ENCODE measurements around a stretch of chr6.

DNA sequence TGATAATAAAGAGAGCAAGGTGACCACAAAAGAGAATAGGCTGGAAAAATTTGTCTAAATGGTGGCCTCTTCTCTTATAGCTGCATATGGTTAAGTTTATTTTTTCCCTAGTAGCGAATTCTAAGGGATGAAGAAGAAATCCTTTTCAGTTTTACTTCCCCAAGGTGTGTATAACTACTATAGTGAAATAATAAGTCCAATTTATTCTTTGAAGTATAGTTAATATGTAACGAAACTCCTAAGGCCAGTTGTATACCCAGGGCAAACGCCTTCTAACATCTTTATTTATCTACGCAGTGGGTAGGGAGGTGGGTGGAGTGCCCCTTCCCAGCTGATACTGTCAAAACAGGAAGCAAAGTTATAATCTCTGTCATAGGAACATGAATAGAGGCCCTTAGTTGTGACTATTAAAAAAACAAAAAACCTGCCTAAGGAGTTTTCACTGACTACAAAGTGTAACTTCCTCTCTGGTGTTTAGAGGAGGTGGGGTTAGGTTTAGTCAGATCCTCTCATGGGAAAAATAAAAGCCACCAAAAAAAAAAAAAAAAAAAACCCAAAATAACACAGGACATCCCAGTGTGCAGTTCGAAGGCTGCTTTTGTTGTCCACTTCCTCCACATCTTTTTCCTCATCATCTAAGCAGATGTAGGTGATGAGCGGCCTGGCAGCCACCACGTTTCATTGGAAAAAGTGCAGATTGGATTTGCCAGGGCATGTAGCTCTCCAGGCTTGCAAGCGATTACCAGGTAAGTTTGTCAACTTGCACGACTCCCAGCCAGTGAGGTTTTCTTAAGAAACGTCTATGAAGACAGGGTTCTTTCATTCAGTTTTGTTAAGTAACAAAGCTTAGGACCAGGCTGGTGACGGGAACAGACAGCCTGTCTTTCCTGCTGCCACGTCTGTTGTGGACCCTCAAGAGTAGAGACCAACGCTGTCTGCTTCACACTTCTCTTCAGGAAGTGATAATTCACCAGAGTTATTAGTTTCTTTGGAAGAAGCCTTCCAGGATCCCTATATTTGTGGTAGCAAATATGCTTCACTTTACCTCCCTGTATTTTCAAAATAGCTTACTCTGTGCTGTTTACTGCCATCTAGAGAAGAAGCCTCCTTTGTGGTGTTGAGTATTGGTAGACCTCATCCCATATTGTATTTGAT lies 58.8 kb downstream of the UTRN start:
- RAMPAGE, long total RNA, result no peak
- RRBS, result no CpG with 5 or more reads among the region's 13 CpGs
PRO-cap:
- standard, result no peak
- CoPRO, capped RNA only, 2 experiments, result no peak in any of the 2 experiments
- CoPRO, capped and uncapped RNA, 2 experiments, result no peak in any of the 2 experiments
- CoPRO, uncapped RNA only, 2 experiments, result no peak in any of the 2 experiments
CAGE:
- cytosol, long polyA plus RNA, result no peak
- long polyA plus RNA, result no peak
- nucleolus, long total RNA, result no peak
- nucleus, long polyA plus RNA, result no peak

GRCh38 chr6:144349908-144350202 lies 64.7 kb downstream of the UTRN start:
- RAMPAGE, long total RNA, result no peak
- RRBS, result no CpG with 5 or more reads among the region's 2 CpGs
PRO-cap:
- standard, result no peak
- CoPRO, capped RNA only, 2 experiments, result no peak in any of the 2 experiments
- CoPRO, capped and uncapped RNA, 2 experiments, result no peak in any of the 2 experiments
- CoPRO, uncapped RNA only, 2 experiments, result no peak in any of the 2 experiments
CAGE:
- cytosol, long polyA plus RNA, result no peak
- long polyA plus RNA, result no peak
- nucleolus, long total RNA, result no peak
- nucleus, long polyA plus RNA, result no peak

DNA sequence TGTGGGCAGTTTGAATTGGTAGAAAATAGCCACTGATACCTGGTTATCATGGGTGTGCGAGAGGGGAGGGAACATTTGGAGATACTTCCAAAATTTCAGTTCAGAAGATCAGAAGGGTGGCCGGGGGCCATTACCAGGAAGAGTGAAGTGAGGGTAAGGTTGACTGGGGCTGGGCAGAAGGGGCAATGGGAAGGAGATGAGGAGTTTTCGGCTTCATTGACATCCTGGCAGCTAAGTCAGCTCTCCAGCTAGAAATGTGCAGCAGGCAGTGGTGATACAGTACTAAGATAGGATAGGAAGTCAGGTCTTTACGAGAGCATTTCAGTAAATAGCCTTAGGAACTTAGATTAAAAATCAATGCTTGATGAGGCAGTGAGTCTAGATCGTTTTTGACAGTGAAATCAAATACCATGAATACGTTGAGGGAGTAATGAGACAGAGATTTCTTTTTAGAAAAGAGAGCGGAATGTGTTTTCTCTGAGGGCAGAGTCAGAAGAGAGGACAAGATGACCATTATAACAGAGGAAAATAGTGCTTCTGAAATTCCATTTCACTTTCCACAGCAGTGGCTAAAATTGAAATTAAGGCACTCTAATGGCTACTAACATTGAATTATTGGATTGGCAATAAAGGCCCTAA lies 339.5 kb downstream of the UTRN start:
- RAMPAGE, long total RNA, result no peak
- RRBS, result no CpG with 5 or more reads among the region's 7 CpGs
PRO-cap:
- standard, result no peak
- CoPRO, capped RNA only, 2 experiments, result no peak in any of the 2 experiments
- CoPRO, capped and uncapped RNA, 2 experiments, result no peak in any of the 2 experiments
- CoPRO, uncapped RNA only, 2 experiments, result no peak in any of the 2 experiments
CAGE:
- cytosol, long polyA plus RNA, result no peak
- long polyA plus RNA, result no peak
- nucleolus, long total RNA, result no peak
- nucleus, long polyA plus RNA, result no peak

DNA sequence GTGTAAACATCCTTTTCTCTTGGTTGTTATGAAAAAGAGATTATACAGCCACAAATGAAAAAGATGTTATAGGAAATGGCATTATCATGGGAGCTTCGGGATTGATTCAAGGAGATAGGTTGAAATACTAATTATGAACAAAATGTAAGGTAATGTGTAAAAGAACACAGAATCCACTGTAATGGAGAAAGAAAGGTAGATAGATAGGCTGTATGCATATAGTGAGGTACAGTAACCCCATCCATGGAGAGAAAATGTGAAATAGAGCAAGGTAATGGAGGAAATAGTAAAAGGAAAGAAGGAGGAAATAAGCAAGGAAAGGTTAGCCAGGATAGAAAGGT lies 525.1 kb downstream of the UTRN start:
- RAMPAGE, long total RNA, result no peak
- RRBS, result no CpG with 5 or more reads among the region's 1 CpG
PRO-cap:
- standard, result no peak
- CoPRO, capped RNA only, 2 experiments, result no peak in any of the 2 experiments
- CoPRO, capped and uncapped RNA, 2 experiments, result no peak in any of the 2 experiments
- CoPRO, uncapped RNA only, 2 experiments, result no peak in any of the 2 experiments
CAGE:
- cytosol, long polyA plus RNA, result no peak
- long polyA plus RNA, result no peak
- nucleolus, long total RNA, result no peak
- nucleus, long polyA plus RNA, result no peak

DNA sequence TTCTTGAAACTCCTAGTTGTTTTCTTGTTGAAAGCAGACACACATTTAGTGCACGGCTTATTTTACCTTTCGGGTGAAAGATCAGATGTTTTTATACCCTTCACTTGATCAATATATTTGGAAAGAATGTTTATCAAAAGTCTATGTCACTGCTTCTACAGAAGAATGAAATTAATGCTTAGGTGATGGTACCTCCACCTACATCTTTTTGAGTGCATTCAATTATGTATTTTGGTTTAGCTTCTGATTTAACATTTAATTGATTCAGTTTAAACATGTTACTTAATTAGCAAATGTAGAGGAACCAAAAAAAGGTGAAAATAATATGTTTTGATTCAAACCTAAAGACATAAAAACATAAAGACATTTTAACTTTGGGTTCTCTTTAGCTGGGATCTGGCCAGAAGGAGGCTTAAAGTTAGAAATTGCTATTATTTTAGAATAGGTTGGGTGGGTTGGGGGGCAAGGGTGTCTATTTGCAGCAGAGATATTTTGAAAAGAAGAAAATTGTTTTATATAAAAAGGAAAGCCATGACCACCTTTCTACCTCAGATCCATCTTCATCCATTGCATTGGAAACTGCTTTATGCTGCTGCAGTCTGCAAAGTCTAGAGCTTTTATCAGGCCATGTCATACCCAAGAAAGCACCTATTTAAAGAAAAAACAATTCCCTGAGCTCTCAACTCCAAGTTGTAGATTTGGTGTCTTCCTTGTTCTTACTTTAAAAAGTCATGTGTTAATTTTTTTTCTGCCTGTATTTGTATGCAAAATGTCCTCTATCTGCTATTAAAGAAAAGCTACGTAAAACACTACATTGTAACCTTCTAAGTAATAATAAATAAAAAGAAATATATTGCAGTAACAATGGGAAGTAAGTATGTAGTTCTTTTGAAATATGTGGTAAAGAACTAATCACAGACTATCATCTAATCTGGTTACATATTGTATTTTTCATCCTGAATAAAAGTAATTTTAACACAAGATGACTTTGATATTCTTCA lies 567.2 kb downstream of the UTRN start:
- RAMPAGE, long total RNA, result no peak
- RRBS, result no CpG with 5 or more reads among the region's 3 CpGs
PRO-cap:
- standard, result no peak
- CoPRO, capped RNA only, 2 experiments, result no peak in any of the 2 experiments
- CoPRO, capped and uncapped RNA, 2 experiments, result no peak in any of the 2 experiments
- CoPRO, uncapped RNA only, 2 experiments, result no peak in any of the 2 experiments
CAGE:
- cytosol, long polyA plus RNA, result no peak
- long polyA plus RNA, result no peak
- nucleolus, long total RNA, result no peak
- nucleus, long polyA plus RNA, result start-site peak on the plus strand centred at position 476 of the sequence, 148 bp wide, 23 and 19 reads in 2 replicates

- RAMPAGE, long total RNA, result no peak
- RRBS, result no CpG with 5 or more reads among the region's 2 CpGs
PRO-cap:
- standard, result no peak
- CoPRO, capped RNA only, 2 experiments, result no peak in any of the 2 experiments
- CoPRO, capped and uncapped RNA, 2 experiments, result no peak in any of the 2 experiments
- CoPRO, uncapped RNA only, 2 experiments, result no peak in any of the 2 experiments
CAGE:
- cytosol, long polyA plus RNA, result no peak
- long polyA plus RNA, result no peak
- nucleolus, long total RNA, result no peak
- nucleus, long polyA plus RNA, result no peak
Observed at GRCh38 chr6:145350244-145350542, 385.1 kb downstream of the EPM2A start.

DNA sequence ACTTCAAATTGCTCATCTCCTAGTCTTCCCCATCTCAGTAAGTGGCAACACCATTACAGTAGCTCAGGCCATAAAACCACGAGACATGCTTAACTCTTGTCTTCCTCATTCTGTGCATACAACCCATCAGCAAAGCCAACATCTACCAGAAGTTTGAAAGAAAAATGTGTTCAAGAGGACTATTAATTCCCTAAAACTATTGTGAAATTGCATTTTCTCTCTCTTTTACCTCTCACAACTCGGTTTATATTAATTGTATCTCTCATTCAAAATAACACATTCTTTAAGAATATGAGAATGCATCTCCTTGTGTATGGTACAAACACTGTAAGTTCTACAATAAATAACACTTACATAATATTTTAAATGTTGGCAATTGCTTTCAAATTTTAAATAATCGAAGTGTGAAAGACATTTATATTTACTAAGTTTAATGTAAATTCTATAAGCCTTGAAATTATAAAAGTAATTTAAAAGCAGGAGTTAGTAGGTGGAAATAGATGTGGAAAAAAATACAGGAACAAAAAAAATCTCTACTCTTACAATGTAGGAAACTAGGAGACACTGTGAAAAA lies 50.5 kb downstream of the EPM2A start:
- RAMPAGE, long total RNA, result no peak
- RRBS, result no CpG with 5 or more reads among the region's 3 CpGs
PRO-cap:
- standard, result no peak
- CoPRO, capped RNA only, 2 experiments, result no peak in any of the 2 experiments
- CoPRO, capped and uncapped RNA, 2 experiments, result no peak in any of the 2 experiments
- CoPRO, uncapped RNA only, 2 experiments, result no peak in any of the 2 experiments
CAGE:
- cytosol, long polyA plus RNA, result no peak
- long polyA plus RNA, result no peak
- nucleolus, long total RNA, result no peak
- nucleus, long polyA plus RNA, result no peak

- RAMPAGE, long total RNA, result no peak
- RRBS, result no CpG with 5 or more reads among the region's 6 CpGs
PRO-cap:
- standard, result no peak
- CoPRO, capped RNA only, 2 experiments, result no peak in any of the 2 experiments
- CoPRO, capped and uncapped RNA, 2 experiments, result no peak in any of the 2 experiments
- CoPRO, uncapped RNA only, 2 experiments, result no peak in any of the 2 experiments
CAGE:
- cytosol, long polyA plus RNA, result no peak
- long polyA plus RNA, result no peak
- nucleolus, long total RNA, result no peak
- nucleus, long polyA plus RNA, result no peak
Observed at GRCh38 chr6:146770231-146770544, 171.4 kb downstream of the ADGB start.

- RAMPAGE, long total RNA, result start-site peak on the plus strand at chr6:146855005-146855009, 613 and 365 reads in 2 replicates
- RRBS, result no CpG with 5 or more reads among the region's 5 CpGs
PRO-cap:
- standard, result unidirectional peak, plus-strand start at chr6:146854903; unidirectional peak, plus-strand start at chr6:146855007
- CoPRO, capped RNA only, 2 experiments, result peak in 2 of 2 experiments; most common plus-strand start chr6:146855007 (in 2); most common minus-strand start chr6:146854951 (in 1)
- CoPRO, capped and uncapped RNA, 2 experiments, result peak in 2 of 2 experiments; most common plus-strand start chr6:146855007 (in 2)
- CoPRO, uncapped RNA only, 2 experiments, result peak in 2 of 2 experiments; most common plus-strand start chr6:146855150 (in 1); most common minus-strand start chr6:146854984 (in 1)
CAGE:
- cytosol, long polyA plus RNA, result no peak
- long polyA plus RNA, result no peak
- nucleolus, long total RNA, result no peak
- nucleus, long polyA plus RNA, result no peak
Observed at GRCh38 chr6:146854820-146855222, 256.0 kb downstream of the ADGB start.

DNA sequence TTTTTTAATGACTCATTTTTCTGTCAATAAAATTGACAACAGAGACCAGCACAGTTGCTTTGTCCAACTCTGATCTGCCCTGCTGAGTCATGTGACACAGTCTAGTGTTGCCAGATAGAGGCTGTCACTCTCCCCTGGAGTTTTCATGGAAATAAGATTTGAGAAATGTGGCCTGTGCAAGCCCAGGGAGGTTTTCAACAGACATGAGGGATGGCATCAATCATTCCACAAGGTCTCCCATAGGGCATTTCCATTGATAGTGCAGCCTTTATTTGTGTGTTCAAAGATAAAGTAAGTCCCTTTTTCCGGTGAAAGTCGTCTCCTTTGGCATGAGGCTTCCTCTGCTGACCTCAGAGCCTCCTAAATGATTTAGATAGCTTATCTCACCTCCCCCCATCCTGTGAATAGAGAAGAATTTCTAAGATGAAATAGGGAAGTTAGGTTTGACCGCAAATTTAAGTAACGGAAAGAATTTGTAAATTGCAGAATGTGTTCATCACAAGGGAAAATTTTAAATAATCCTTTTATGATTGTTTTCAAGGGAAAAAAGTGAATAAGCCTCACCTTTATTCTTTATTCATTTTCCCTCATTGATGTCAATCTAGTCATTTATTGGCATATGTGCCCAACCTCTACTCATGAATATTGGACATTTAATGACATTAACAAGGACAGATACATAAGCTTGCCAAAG lies 277.7 kb downstream of the ADGB start:
- RAMPAGE, long total RNA, result no peak
- RRBS, result no CpG with 5 or more reads among the region's 4 CpGs
PRO-cap:
- standard, result bidirectional peak, plus-strand start at position 298 of the sequence, minus-strand start at position 89 of the sequence; unidirectional peak, minus-strand start at position 343 of the sequence
- CoPRO, capped RNA only, 2 experiments, result peak in 1 of 2 experiments; most common plus-strand start position 298 of the sequence (in 1); most common minus-strand start position 76 of the sequence (in 1)
- CoPRO, capped and uncapped RNA, 2 experiments, result no peak in any of the 2 experiments
- CoPRO, uncapped RNA only, 2 experiments, result peak in 1 of 2 experiments; most common plus-strand start position 15 of the sequence (in 1)
CAGE:
- cytosol, long polyA plus RNA, result no peak
- long polyA plus RNA, result no peak
- nucleolus, long total RNA, result no peak
- nucleus, long polyA plus RNA, result no peak

GRCh38 chr6:146887300-146887640 lies 288.5 kb downstream of the ADGB start:
- RAMPAGE, long total RNA, result no peak
- RRBS, result no CpG with 5 or more reads among the region's 4 CpGs
PRO-cap:
- standard, result bidirectional peak, plus-strand start at chr6:146887486, minus-strand start at chr6:146887226
- CoPRO, capped RNA only, 2 experiments, result peak in 2 of 2 experiments; most common plus-strand start chr6:146887438 (in 2)
- CoPRO, capped and uncapped RNA, 2 experiments, result peak in 2 of 2 experiments; most common plus-strand start chr6:146887438 (in 1)
- CoPRO, uncapped RNA only, 2 experiments, result peak in 1 of 2 experiments; most common plus-strand start chr6:146887440 (in 1)
CAGE:
- cytosol, long polyA plus RNA, result no peak
- long polyA plus RNA, result no peak
- nucleolus, long total RNA, result no peak
- nucleus, long polyA plus RNA, result no peak

DNA sequence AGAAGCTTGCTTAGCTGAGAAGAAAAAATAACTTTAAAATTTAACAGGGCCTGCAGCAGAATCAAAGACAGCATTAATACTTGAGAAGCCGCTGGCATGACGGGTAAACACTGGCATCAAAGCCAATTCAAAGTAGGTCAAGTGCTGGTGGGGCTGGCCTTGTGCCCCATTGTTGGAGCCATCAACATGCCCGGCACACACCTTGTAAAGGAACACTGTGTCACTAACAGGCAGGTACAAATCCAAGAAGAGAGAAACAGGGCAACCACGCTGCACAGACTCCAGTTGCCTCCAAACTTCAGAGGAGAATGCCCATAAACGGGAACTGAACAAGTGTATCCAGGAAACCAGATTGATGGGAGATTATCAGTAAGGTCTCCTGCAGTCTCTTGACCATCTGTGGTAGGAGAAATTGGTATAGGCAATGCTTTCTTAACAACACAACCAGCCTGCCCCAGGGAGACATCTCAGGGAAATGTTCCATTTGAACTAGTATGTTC lies 127.0 kb upstream of the STXBP5 start:
- RAMPAGE, long total RNA, result no peak
- RRBS, result no CpG with 5 or more reads among the region's 5 CpGs
PRO-cap:
- standard, result no peak
- CoPRO, capped RNA only, 2 experiments, result no peak in any of the 2 experiments
- CoPRO, capped and uncapped RNA, 2 experiments, result no peak in any of the 2 experiments
- CoPRO, uncapped RNA only, 2 experiments, result no peak in any of the 2 experiments
CAGE:
- cytosol, long polyA plus RNA, result no peak
- long polyA plus RNA, result no peak
- nucleolus, long total RNA, result no peak
- nucleus, long polyA plus RNA, result no peak

DNA sequence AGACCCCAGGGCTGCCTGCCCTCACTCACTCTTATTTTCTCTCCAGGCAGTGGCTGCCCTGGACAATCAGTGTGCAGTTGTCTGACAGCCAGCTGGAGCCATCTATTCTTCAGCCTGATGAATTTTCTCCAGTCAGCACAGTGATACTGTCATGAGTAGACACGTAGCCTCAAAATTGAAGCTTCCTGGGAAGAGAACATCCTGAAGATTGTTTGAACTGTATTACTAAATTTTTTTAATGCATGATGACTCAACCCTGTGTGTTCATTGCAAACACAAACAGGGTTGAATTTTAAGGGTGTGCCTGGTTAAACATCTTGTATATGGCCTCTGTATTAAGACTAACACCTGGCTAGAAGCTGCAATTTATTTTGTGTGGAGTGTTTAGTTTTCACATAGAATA lies 49.8 kb upstream of the STXBP5 start:
- RAMPAGE, long total RNA, result no peak
- RRBS, result no CpG with 5 or more reads among the region's 1 CpG
PRO-cap:
- standard, result no peak
- CoPRO, capped RNA only, 2 experiments, result no peak in any of the 2 experiments
- CoPRO, capped and uncapped RNA, 2 experiments, result no peak in any of the 2 experiments
- CoPRO, uncapped RNA only, 2 experiments, result no peak in any of the 2 experiments
CAGE:
- cytosol, long polyA plus RNA, result no peak
- long polyA plus RNA, result no peak
- nucleolus, long total RNA, result no peak
- nucleus, long polyA plus RNA, result no peak

DNA sequence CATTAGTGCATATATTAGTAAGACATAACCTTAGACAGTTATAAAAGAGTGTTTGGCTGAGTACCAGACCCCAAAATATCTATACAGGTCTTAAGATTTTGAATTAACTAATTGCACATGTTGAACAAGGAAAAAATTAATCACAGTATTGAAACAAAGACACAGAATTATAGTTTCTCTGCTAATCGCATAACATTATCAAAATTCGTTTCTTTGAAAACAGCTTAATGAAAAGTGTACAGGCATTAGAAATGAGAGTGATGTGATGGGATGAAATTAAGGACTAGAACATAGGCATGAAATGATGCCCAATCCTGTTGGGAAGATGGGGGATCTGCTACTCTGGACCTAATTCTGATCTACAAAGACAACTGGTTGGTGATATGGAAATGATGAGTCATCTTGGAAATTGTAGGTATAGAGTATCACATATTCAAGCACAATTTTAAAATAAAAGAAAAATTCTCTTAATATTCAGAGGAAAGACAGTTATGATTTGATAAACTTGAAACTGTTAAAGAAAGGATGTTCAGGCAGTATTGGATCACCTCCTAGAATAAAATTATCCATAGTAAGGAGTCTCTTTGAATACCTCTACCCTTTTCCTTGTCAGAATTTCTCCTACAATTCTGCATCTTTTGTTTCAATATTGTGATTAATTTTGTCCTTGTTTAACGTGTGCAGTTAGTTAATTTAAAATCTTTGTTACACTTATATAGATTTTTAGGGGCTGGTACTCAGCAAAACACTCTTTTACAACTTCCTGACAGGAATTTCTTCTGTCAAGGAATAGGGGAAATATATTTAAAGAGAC lies 43.0 kb downstream of the STXBP5 start:
- RAMPAGE, long total RNA, result no peak
- RRBS, result no CpG with 5 or more reads among the region's 3 CpGs
PRO-cap:
- standard, result no peak
- CoPRO, capped RNA only, 2 experiments, result no peak in any of the 2 experiments
- CoPRO, capped and uncapped RNA, 2 experiments, result no peak in any of the 2 experiments
- CoPRO, uncapped RNA only, 2 experiments, result peak in 2 of 2 experiments; most common plus-strand start position 279 of the sequence (in 2)
CAGE:
- cytosol, long polyA plus RNA, result no peak
- long polyA plus RNA, result no peak
- nucleolus, long total RNA, result no peak
- nucleus, long polyA plus RNA, result no peak

GRCh38 chr6:147255916-147256821 lies 52.0 kb downstream of the STXBP5 start:
- RAMPAGE, long total RNA, result no peak
- RRBS, result no CpG with 5 or more reads among the region's 5 CpGs
PRO-cap:
- standard, result no peak
- CoPRO, capped RNA only, 2 experiments, result no peak in any of the 2 experiments
- CoPRO, capped and uncapped RNA, 2 experiments, result no peak in any of the 2 experiments
- CoPRO, uncapped RNA only, 2 experiments, result peak in 2 of 2 experiments; most common plus-strand start chr6:147255994 (in 1)
CAGE:
- cytosol, long polyA plus RNA, result no peak
- long polyA plus RNA, result no peak
- nucleolus, long total RNA, result no peak
- nucleus, long polyA plus RNA, result no peak

GRCh38 chr6:147297246-147298418 lies 93.4 kb downstream of the STXBP5 start:
- RAMPAGE, long total RNA, result no peak
- RRBS, result no CpG with 5 or more reads among the region's 6 CpGs
PRO-cap:
- standard, result no peak
- CoPRO, capped RNA only, 2 experiments, result no peak in any of the 2 experiments
- CoPRO, capped and uncapped RNA, 2 experiments, result peak in 1 of 2 experiments; most common plus-strand start chr6:147297424 (in 1)
- CoPRO, uncapped RNA only, 2 experiments, result peak in 2 of 2 experiments; most common plus-strand start chr6:147297381 (in 2)
CAGE:
- cytosol, long polyA plus RNA, result no peak
- long polyA plus RNA, result no peak
- nucleolus, long total RNA, result no peak
- nucleus, long polyA plus RNA, result no peak

GRCh38 chr6:147315172-147315843 lies 111.1 kb downstream of the STXBP5 start:
- RAMPAGE, long total RNA, result no peak
- RRBS, result no CpG with 5 or more reads among the region's 4 CpGs
PRO-cap:
- standard, result no peak
- CoPRO, capped RNA only, 2 experiments, result no peak in any of the 2 experiments
- CoPRO, capped and uncapped RNA, 2 experiments, result no peak in any of the 2 experiments
- CoPRO, uncapped RNA only, 2 experiments, result peak in 1 of 2 experiments; most common plus-strand start chr6:147315691 (in 1)
CAGE:
- cytosol, long polyA plus RNA, result no peak
- long polyA plus RNA, result no peak
- nucleolus, long total RNA, result no peak
- nucleus, long polyA plus RNA, result no peak

GRCh38 chr6:147407939-147408444 lies 100.5 kb upstream of the SAMD5 start:
- RAMPAGE, long total RNA, result no peak
- RRBS, result no CpG with 5 or more reads among the region's 6 CpGs
PRO-cap:
- standard, result no peak
- CoPRO, capped RNA only, 2 experiments, result no peak in any of the 2 experiments
- CoPRO, capped and uncapped RNA, 2 experiments, result no peak in any of the 2 experiments
- CoPRO, uncapped RNA only, 2 experiments, result no peak in any of the 2 experiments
CAGE:
- cytosol, long polyA plus RNA, result no peak
- long polyA plus RNA, result no peak
- nucleolus, long total RNA, result no peak
- nucleus, long polyA plus RNA, result no peak